ENCODE results near the genes LYG1 and PDCL3.

DNA sequence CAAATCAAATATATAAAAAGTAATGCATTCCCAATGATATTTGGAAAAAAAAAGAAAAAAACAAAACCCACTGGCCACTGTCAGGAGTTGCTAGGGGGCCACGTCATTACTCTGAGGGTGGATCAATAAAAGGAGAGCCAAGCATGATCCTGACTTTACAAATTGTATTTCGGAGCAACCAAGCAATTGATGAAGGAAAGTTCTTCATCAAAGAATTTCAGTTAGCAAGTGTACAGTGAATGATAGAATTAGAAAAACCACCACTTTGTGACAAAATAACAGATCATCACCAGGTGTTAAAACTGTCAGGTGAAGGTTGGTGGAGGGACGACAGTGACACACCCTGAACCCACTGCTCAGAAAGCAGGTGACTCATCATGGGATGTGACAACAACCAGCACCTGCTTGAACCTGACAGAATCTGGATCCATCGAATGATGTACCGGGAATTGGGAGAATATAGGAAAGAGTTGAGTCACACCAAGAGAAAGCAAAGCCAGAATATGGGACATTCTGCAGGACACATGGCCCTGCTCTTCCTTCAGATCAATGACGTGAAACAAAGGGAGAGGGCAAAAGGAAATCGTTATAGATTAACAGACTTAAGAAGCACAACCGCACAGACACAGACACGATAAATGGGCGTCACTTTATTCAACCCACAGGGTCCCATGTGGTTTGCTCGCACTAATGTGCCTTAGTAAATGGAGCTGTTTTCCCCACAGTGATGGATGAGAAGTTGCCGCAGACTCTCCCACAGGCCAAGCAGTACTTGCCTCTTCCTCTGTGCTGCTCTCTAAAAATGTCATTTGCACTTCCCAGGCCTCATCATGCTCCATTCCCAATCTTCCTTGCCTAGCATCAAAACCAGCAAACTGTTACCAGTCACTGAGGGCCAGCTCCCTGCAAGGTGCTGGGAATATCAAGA is 100.2 kb downstream of the CRACDL start:
- PRO-cap, 7 experiments: no peak in any of the 7 experiments
- RAMPAGE, long total RNA, 2 experiments: no peak in any of the 2 experiments

DNA sequence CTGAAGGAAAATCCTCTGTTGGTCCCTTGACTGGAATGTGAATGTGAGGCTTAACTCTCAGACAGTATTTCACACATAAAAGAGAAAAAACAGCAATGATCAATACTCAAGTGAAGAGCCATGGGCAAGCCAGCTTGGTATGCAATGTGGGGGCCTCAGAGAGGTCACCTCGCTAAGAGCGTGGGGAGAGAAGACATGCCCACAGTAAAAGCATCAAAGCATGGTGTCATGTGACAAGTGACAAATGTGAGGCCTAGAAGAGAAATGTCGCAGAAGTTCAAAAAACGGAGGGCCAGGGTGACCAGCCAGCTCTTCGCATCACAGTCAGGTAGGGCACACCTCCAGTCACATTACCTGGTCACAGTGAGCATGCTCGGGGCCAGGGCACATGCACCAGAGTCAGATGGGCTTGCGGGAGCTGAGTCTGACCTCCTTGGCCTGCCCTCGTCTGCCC is 37.8 kb downstream of the CRACDL start:
- PRO-cap, 7 experiments: no peak in any of the 7 experiments
- RAMPAGE, long total RNA, 2 experiments: no peak in any of the 2 experiments

GRCh38 chr2:99197877-99198504 is 17.0 kb downstream of the MRPL30 start:
- PRO-cap, 7 experiments: no peak in any of the 7 experiments
- RAMPAGE, long total RNA, 2 experiments: no peak in any of the 2 experiments

- PRO-cap, 7 experiments: no peak in any of the 7 experiments
- RAMPAGE, long total RNA, 2 experiments: no peak in any of the 2 experiments
Measured at GRCh38 chr2:99301001-99301513, at the start of gene LYG1. Gene LYG1 (minus strand): TSS chr2:99301197.

GRCh38 chr2:99405802-99406571 is 68.8 kb downstream of the EIF5B start:
- PRO-cap, 7 experiments: no peak in any of the 7 experiments
- RAMPAGE, long total RNA, 2 experiments: no peak in any of the 2 experiments

DNA sequence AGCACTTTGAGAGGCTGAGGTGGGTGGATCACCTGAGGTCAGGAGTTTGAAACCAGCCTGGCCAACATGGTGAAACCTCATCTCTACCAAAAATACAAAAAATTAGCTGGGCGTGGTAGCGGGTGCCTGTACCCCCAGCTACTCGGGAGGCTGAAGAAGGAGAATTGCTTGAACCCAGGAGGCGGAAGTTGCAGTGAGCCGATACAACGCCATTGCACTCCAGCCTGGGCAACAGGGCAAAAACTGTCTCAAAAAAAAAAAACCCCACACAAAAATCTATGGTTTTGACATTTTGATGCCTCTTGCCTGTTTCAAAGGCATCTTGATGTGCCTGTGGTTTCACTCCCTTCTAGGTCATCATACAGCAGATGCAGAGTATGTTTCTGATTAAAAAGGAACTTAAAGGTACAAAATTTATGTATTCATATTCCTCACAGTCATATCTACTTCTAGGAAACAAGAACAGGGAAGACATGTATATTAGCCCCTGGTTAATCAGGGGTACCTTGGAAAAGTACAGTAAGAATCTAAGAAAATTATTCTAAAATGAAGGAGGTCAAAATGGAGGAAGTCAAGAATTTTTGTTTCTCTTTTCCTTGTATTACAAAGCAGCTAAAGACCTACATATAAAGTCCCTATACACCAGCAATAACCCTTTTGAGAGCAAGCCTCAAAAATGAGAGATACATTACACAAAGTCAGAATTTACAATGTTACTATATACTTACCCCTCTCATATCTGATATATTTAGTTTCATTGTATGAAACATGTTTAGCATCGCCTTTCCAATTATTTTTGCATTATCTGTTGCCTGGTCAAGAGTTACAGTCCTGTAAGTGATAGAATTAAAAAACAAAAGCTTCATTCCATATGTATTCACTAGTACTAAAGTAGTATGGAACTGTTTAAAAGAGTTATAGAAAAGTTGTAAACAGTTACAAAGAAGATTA is 70.4 kb downstream of the EIF5B start:
- PRO-cap, 7 experiments: no peak in any of the 7 experiments
- RAMPAGE, long total RNA, 2 experiments: no peak in any of the 2 experiments

GRCh38 chr2:99410000-99410897 is 73.1 kb downstream of the EIF5B start:
- PRO-cap, 7 experiments: no peak in any of the 7 experiments
- RAMPAGE, long total RNA, 2 experiments: no peak in any of the 2 experiments

DNA sequence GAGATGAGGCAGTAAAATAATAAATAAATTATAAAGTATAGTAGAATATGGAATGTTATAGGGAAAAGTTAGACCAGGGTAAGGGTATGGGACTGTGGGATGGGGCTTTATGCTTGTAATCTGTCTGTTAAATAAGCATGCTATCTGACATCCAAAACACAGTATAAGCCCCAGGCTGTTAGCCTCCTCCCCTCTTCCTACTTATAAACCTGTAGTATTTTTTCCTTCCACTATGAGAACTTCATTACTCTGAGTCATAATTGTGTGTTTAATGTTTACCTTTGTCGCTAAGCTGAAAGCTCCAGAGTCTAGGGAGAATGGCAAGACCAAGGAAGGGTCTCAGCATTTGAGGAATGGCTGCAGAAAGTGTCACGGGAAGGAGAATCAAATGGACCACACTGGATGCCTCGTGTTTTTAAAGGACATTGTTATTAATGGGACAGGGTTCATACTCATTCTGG is 292.4 kb downstream of the AFF3 start:
- PRO-cap, 7 experiments: no peak in any of the 7 experiments
- RAMPAGE, long total RNA, 2 experiments: no peak in any of the 2 experiments

- PRO-cap, 7 experiments: no peak in any of the 7 experiments
- RAMPAGE, long total RNA, 2 experiments: no peak in any of the 2 experiments
Measured at GRCh38 chr2:99867502-99868051, 274.8 kb downstream of the AFF3 start.

DNA sequence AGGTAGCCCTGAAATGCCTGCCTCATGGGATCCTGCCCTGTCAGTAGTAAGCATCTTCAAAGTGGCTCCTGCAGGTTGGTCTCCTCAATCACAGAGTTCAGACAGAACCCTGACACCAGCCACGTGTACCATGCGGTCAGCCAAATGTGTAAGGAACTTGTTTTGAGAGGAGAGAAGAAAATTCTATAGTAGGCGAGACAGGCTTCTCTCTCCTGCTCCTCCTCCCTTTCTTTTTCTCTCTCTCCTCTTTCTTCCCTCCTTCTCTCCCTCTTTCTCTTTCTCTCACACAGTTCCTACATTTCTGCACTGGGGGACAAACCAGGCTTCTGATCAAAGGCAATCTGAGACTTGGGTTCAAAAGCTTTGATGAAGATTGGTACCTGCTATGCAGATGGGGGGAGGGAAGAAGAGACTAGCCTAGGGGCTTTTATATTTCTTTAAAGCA is 212.1 kb downstream of the AFF3 start:
- PRO-cap, 7 experiments: no peak in any of the 7 experiments
- RAMPAGE, long total RNA, 2 experiments: no peak in any of the 2 experiments

- PRO-cap, 7 experiments: no peak in any of the 7 experiments
- RAMPAGE, long total RNA, 2 experiments: no peak in any of the 2 experiments
Measured at GRCh38 chr2:99996880-99997295, 145.5 kb downstream of the AFF3 start.

DNA sequence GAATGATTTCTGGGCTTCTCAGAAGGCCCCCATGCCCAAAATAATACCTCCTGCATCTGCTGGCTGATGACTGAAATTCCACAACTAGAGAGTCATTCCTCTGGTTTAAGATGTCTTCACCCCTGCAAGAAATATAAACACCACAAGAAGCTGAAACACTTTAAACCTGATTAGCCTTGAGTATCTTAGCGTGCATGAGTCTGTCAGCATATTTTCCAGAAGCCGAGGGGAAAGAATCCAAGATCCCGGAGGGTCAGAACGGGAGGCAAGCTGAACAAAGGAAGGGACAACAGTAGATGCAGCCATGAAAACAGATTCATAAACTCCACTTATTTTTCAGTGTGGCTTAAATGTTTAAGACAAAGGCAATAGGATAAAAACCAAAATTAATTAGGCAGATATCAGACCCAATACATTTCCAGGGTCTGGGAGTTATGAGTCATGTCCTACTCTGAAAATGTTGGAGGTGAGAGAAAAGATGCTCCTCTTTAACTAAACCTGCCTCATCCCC is 130.9 kb downstream of the AFF3 start:
- PRO-cap, 7 experiments: peak in 2 of 7 experiments; most common plus-strand start position 256 of the sequence (in 2)
- RAMPAGE, long total RNA, 2 experiments: no peak in any of the 2 experiments

- PRO-cap, 7 experiments: no peak in any of the 7 experiments
- RAMPAGE, long total RNA, 2 experiments: no peak in any of the 2 experiments
Measured at GRCh38 chr2:100039608-100040185, 102.7 kb downstream of the AFF3 start.

- PRO-cap, 7 experiments: peak in 1 of 7 experiments; most common plus-strand start chr2:100068594 (in 1)
- RAMPAGE, long total RNA, 2 experiments: no peak in any of the 2 experiments
Measured at GRCh38 chr2:100068316-100068744, 74.1 kb downstream of the AFF3 start.

DNA sequence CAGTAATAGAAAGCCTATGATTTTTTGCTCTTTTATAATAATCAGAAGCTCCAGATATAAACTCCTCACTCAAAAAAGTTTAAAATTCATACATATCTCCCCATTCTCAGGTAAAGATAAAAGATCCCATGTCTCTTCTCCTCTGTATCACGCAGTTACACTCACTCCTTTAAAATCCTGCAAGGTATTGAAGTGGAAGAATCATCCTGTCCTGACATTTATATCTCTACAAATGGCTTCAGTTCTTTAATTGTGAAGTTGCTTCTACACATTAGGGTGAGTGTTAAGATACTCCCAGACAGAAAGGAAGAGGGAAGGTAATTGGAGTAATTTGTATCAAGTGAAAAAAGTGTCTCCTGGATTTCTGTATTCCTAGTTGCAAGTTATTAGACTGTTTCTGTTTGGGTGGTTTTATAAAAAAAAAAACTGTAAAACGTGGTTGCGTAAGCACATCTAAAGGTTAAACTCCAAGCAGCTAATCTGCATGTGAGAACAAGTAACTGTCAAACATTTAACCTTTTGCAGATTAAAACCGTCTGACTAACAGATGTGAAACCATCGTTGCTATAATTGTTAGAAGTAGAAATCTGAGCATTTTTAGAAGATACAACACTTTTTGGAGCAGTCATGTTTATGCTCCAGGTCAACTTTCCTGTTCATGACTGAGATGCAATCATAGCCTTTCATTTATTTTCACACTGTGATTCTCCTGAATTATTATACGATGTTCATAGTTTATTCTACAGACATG is 72.4 kb downstream of the AFF3 start:
- PRO-cap, 7 experiments: peak in 1 of 7 experiments; most common minus-strand start position 385 of the sequence (in 1)
- RAMPAGE, long total RNA, 2 experiments: no peak in any of the 2 experiments

DNA sequence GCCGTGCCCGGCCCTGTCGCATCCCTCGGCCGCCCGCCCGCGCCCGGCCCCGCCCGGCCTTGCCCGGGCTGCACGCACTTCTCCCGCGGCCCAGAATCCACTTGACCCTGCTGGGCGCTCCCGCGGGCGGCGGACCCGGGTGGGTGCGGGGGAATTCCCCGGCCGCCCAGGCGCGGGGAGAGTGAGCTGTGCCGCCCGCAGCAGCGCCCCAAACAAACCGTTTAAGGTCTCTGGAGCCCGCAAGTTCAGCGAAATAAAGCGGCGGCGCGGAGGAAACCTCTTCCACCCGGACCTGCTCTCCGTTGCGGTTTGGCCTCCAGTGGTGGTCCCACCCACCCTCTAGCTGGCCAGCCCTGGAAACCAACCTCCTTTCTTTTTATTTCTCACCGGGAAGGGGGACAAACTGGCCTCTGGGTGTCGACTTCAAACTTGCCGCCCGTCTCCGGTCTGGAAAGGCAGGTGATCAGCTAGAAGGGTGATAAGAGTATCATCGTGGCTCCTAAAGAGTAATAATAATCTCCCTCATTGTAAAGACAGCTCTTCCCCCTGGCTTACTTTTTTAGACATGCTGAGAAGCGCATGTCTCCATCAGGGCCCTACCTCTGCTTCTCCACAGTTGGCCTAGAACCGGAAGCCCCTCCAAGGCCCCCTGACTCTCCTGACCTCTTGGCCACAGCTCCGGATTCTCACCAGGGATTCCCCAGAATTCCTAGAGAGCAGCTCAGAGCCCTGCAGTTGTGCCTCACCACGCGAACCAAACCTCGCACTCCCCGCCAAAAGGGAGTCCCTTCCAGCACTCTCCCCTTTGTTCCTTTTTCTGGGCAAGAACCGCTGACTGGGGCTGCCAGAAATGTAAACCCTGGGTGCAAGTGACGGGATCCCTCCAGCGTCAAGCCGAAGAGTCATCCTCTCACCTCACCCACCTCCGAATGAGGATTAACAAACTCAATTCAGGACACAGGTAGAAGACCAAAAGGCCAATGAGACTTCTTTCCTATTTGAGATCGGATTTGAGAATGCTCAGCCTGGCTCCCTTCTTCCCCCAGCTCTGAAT is 36.9 kb downstream of the AFF3 start:
- PRO-cap, 7 experiments: peak in 7 of 7 experiments; most common plus-strand start position 77 of the sequence (in 3); most common minus-strand start position 45 of the sequence (in 7)
- RAMPAGE, long total RNA, 2 experiments: start-site peak on the minus strand in 2 of 2 experiments, centred at positions 280 to 304 of the sequence, 27 to 32 reads per replicate

DNA sequence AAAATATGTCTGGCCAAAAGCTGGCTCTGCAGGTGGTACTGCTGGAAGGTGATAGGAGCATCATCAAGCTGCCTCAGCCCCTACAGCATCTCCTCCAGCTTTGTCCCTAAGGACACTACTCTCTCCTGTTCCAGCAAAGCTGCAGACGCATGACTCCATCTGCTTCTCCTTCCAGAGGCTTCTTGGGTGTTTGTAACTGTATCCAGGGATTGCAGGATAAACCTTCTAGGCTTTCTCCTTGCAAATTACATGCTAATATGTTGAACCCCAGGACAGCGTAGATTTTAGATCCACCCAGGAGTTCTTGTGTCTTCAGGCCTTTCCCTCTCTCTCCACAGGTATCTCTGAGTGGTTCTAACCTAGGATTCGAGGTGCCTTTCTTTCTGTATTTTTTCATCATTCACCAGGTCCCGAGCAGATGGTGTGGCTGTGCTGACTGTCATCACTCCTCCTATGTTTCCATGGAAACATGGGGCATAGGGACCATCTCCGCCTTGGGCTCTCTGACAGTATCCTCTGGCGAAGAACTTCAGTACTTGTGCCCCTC is 34.3 kb downstream of the AFF3 start:
- PRO-cap, 7 experiments: no peak in any of the 7 experiments
- RAMPAGE, long total RNA, 2 experiments: no peak in any of the 2 experiments

GRCh38 chr2:100243309-100243509 is 79.1 kb downstream of the LONRF2 start:
- PRO-cap, 7 experiments: no peak in any of the 7 experiments
- RAMPAGE, long total RNA, 2 experiments: no peak in any of the 2 experiments

DNA sequence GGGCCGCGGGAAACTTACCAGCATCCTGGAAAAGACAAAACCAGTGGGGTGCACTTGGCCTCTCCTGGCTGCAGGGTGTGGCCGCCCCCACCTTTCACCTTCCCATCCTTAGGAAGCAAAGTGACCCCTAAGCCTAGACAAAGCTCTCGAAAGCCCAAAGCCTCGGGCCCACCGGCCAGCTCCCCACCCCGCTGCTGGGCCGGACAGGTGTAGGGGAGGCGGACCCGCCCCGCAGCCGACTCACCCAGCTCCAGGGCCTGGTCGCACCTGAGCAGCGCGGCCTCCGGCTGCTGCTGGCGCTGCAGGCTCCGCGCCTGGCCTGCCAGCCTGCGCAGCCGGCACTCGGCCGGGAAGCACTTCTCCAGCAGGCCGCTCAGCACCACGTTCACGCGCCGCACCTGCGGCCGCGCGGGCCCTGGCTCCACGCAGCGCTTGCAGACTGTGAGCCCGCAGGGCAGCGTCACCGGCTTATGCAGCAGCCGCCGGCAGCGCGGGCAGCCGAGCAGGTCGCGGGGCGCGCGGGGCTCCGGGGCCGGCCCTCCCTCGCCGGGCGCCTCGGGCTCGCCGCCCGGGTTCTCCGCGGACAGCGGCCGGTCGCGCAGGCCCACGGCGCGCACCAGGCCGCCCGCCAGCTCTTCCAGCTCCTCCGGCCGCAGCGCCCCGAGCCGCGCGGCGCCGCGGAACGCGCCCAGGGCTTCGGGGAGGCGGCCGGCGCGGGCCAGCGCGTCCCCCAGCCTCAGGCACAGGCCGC is 955 bp downstream of the LONRF2 start:
- PRO-cap, 7 experiments: peak in 7 of 7 experiments; most common plus-strand start position 341 of the sequence (in 6); most common minus-strand start position 443 of the sequence (in 5)
- RAMPAGE, long total RNA, 2 experiments: no peak in any of the 2 experiments

DNA sequence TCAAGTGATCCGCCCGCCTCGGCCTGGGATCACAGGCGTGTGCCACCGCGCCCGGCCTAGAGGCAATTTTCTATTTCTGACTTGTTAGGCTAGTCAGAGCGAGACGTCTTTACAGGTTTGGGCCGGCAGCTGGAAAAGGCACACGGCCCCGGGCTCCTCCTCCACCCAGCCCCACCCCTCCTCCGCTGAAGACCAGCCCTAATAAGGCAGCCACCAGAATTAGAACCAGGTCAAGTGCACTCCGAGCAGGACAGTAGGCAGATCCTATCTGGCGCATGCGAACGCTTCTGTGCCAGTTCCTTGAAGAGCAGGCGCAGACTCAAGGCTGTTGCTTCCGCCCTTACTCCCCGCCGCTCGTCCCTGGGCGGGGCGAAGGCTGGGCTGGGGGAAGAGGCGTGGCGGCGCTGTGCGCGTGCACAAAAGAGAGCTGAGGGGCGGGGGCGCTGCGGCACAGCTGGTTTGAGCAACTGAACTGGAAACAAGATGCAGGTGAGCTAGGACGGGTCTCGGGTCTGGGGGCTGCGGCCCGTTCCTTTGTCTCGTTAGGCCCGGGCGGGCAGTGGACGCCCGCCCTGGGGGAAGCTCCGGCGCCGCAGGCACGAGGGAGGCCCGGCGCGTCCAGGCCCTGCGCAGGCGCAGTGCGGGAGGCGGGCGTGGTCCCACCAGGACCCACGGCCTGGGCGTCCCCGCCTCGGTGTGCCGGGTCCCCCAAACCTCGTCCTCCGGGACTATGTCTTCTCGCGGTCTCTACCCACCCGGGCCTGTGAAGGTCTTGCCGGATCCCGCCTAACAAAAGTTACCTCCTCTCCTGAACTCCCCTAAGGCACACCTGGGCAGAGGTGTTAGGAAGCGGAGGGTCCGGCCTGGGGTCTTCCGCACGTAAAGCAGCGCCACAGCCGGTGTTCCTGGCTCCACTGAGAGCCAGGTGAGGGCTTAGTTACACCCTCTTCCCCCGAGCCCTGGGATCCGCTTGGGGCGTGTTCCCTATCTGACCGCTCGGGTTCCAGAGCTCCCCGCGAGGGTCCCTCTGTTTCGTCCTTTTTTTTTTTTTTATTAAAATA is at the start of gene PDCL3:
PDCL3 (plus strand) TSS at position 409 of the 1,061 bp plus-strand sequence.
- PRO-cap, 7 experiments: peak in 7 of 7 experiments; most common plus-strand start position 672 of the sequence (in 6); most common minus-strand start position 637 of the sequence (in 6)
- RAMPAGE, long total RNA, 2 experiments: start-site peak on the plus strand in 2 of 2 experiments, centred at positions 231 to 426 of the sequence, 203 to 1,049 reads per replicate